Gastrocnemius medialis (tissue), 3 donors: ENCODE measurements around a stretch of chr10.

DNA sequence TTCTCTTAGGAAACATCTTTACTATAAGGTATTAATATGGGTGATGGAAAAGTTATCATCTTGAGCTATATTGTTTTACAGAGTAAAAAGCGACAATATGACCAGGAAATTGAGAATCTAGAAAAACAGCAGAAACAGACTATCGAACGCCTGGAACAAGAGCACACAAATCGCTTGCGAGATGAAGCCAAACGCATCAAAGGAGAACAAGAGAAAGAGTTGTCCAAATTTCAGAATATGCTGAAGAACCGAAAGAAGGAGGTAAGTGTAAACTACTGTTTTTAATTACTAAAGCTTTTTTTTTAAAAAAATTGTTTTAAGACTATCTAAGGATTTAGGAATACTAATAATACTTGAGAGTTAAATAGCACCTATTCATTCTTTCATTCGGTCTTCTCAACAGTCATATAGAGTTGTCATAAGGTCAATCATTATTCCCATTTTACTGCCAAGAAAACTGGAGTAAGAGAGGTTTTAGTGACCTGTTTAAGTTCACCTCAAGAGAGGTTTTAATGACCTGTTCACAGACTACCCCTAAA lies 41.2 kb downstream of the SLK start:
- PRO-cap, result no peak
- RAMPAGE, long total RNA, 3 experiments, result no peak in any of the 3 experiments

GRCh38 chr10:104017928-104018451 lies 51.0 kb downstream of the SLK start:
- PRO-cap, result no peak
- RAMPAGE, long total RNA, 3 experiments, result no peak in any of the 3 experiments

DNA sequence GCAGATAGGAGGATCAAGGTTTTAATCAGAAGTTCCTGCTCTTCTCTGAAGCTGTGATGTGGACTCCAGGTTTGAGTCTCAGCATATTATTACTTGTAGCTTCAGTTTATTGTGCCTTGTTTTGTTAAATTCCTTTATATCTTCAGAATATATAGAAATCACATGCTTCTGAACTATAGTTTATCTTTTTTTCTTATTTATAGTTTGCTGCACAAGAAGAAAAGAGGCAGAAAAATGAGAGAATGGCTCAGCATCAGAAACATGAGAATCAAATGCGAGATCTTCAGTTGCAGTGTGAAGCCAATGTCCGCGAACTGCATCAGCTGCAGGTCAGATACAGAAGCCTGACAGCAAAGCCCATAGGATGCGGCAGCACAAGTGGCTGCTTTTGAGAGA lies 53.3 kb downstream of the SLK start:
- PRO-cap, result no peak
- RAMPAGE, long total RNA, 3 experiments, result no peak in any of the 3 experiments

DNA sequence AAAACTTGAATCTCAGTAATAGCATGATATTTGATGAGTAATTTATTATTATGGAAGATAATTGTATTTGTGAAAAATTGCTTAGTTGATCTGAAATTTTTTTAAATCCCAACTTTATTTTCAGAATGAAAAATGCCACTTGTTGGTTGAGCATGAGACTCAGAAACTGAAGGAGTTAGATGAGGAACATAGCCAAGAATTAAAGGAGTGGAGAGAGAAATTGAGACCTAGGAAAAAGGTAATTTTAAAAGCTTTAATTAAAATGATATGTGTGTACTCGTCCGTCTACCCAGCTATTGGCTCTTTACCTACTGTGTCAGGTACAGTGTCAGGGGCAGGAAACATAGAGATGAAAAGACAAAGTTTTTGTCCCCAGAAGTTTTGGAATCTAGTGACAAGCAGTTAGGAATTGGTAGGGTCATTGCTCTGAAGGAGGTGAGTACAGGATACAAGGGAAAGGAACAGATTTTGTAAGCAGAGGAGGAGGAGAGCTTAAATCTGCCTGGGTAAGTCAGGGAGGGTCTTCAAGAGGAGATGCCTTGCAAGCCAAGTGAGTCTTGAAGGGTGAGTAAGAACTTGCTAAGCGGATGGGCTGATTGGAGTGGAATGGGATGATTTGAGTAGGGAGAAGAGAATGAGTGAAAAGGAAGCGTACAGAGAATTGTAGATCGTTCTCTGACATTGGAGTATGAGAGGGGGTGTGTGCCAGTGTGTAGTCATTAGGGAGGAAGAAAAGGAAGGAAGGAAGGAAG lies 54.7 kb downstream of the SLK start:
- PRO-cap, result no peak
- RAMPAGE, long total RNA, 3 experiments, result no peak in any of the 3 experiments

GRCh38 chr10:104036737-104037118 lies 49.0 kb downstream of the COL17A1 start:
- PRO-cap, result unidirectional peak, minus-strand start at chr10:104036949
- RAMPAGE, long total RNA, 3 experiments, result no peak in any of the 3 experiments

- PRO-cap, result no peak
- RAMPAGE, long total RNA, 3 experiments, result no peak in any of the 3 experiments
Observed at GRCh38 chr10:104064269-104064701, 21.4 kb downstream of the COL17A1 start.

DNA sequence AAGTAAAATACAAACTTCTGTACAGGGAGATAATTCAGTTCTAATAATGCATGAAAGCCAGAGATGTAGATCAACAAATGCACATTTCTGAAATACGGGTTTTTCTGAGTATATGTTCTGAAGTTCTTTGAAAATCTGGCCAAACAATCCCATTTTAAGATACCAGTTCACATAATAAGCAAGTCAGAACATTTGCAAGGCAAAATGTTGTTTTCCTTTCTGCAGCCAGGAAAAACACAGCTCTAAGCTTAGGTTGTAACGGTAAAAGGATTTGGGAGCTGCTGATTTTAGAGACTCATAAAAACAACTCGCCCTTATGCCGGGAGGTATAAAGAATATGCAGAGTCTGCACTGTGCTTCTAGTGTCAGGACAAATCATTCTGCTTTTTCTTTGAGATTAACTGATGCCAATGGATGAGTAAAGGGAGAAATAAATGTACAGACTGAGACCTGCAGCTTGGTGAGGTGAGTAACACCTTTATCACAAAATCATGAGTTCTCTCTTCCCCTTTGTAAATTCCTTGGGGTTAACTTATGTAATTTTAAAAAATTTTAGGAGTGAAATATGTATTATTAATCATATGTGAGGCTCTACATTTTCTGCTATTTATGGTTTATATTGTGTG lies 2.0 kb upstream of the SFR1 start:
- PRO-cap, result no peak
- RAMPAGE, long total RNA, 3 experiments, result no peak in any of the 3 experiments

- PRO-cap, result no peak
- RAMPAGE, long total RNA, 3 experiments, result no peak in any of the 3 experiments
Observed at GRCh38 chr10:104268101-104268329, 969 bp upstream of the GSTO2 start.

GRCh38 chr10:104327114-104327863 lies 11.0 kb downstream of the ITPRIP start:
- PRO-cap, result no peak
- RAMPAGE, long total RNA, 3 experiments, result no peak in any of the 3 experiments

- PRO-cap, result unidirectional peak, plus-strand start at chr10:104327945
- RAMPAGE, long total RNA, 3 experiments, result no peak in any of the 3 experiments
Observed at GRCh38 chr10:104327864-104328051, 10.5 kb downstream of the ITPRIP start.

DNA sequence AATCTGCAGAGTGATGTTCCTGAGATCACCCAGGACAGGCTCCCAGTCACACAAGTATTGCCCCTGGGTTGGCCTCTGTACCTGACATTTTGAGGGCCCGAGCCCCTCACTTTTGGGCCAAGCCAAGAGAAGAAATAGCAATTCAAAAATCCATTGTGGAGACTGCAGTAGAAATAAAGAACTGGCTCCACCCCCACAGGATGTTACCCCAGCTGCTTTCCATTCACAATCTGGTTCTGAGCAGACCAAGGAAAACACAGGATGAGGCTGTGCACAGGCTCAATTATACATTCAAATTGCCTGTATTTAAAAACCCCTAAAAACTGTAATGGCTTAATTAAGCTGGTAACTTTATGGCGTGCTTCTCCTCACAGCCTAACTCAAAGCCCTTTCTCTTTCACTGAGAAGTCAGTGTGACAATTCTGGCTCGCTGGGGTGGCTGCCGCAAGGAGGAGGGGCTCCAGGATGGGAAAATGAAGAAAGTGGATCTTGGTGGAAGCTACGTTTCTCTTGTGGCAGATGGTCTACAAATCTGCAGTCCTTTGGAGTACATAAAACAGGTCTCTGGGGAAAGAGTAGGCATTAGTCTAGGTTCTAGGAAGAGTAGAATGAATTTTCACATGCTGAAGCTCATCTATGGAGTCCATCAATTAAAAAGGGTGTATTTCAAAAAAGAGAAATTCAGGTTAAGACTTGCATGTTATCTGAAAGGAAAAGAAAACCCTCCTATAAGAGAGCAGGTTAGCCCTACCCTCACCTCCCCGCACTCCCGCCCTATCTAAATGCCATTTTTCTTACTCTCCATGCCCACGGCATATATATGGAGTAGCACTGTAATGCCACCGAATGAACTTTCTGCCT lies 1191.0 kb downstream of the SORCS1 start:
- PRO-cap, result no peak
- RAMPAGE, long total RNA, 3 experiments, result no peak in any of the 3 experiments

- PRO-cap, result no peak
- RAMPAGE, long total RNA, 3 experiments, result no peak in any of the 3 experiments
Observed at GRCh38 chr10:106010954-106011702, 1153.4 kb downstream of the SORCS1 start.

DNA sequence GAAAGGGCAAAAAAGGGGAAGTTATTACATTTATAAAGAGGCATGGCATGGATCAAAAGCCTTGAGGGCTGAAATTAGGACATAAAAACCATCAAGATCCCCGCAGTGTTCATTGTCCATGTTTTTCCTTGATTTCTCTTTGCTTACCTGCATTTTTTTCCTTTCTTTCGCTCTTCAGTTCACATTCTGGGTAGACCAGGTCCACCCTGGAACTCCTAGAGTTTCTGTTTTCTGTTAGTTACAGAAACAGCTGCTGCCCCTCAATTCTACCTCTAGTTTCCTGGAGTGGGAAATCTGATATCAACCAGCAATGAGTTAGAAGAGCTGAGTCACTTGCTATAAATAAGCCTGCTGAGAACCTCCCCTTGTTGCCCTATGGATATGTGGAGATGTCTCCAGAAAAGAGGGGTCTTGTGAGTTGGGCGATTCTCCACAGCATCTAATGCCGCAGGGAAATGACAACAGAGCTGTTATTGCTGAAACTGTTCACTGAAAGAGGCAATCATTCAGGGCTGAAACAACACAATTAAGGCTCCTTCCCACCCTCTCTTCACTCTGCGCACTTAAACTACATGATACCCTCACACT lies 132.2 kb downstream of the SORCS1 start:
- PRO-cap, result no peak
- RAMPAGE, long total RNA, 3 experiments, result no peak in any of the 3 experiments

- PRO-cap, result no peak
- RAMPAGE, long total RNA, 3 experiments, result no peak in any of the 3 experiments
Observed at GRCh38 chr10:107162922-107163515, 1.5 kb downstream of the SORCS1 start.

DNA sequence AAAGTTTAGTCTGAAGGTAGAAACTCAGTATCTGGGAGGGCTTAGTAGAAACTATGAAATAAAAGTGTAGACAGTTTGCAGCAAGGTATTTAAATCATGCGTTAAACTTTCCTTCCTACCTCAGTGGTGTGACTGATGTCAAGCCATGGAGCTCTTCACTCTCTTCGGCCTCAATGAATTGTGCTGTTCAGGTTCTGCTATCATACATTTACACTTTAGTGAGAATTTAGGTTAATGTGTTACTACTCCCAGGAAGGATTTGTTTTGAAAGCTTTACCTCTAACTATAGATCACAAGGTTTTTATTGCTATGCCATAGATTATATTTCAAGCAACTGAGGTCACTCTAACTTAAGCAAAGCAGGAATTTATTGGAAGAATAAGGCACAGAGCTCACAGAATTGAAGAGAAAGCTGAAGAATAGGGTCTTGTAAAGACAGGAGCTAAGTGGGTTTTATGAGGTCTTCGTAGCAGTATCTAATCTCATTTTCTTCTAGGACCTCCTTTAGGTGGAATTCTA lies 11.0 kb upstream of the ADD3 start:
- PRO-cap, result no peak
- RAMPAGE, long total RNA, 3 experiments, result no peak in any of the 3 experiments

- PRO-cap, result no peak
- RAMPAGE, long total RNA, 3 experiments, result no peak in any of the 3 experiments
Observed at GRCh38 chr10:110067906-110068448, 60.2 kb downstream of the ADD3 start.

DNA sequence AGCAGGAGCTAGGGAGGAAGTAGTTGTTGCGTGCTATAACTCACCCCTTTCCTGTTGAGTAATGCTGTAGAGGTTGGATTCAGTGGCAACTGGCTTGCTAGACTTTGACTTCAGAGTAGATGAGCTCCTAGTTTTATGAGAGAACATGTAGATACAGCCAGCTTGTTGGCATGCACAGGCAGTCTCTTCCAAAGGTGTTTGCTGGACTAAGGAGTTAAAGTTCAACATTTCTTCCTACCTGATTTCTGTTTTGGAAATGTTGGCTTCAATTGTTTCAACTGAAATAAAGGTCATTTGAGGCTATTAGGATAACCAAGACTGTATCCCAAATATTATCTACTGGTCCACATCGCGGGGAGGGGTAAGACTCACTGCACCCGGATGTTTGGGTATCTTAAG lies 66.1 kb upstream of the MXI1 start:
- PRO-cap, result no peak
- RAMPAGE, long total RNA, 3 experiments, result no peak in any of the 3 experiments

DNA sequence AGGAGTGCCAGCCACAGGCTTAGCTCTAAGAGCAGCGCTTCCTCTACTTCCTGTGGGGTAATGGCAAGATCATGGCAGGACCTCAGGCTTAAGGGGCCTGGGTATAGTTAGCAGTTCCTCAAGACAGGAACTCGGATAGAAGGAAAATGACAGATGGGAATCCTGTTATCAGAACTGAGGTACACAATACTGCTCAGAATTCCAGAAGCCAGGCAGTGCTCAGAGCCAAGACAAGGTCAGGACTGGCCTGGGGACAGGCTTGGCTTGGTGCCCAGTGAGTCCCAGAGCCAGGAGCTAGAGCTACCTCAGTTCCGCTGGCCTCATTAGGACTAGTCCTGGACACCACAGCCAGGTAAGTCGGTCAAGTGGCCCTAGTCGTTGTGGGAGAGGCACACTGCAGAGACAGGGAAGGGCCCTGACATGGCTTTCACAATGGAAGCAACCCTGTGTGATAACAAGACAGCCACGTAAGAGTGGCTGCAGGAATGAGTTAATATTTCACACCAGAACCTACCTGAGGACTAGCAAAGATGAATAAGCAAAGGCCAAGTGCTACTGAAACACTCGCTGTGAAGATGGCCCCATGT lies 65.2 kb upstream of the MXI1 start:
- PRO-cap, result no peak
- RAMPAGE, long total RNA, 3 experiments, result no peak in any of the 3 experiments

GRCh38 chr10:110210516-110211089 lies 3.2 kb downstream of the MXI1 start:
- PRO-cap, result bidirectional peak, plus-strand start at chr10:110210934, minus-strand start at chr10:110210776
- RAMPAGE, long total RNA, 3 experiments, result no peak in any of the 3 experiments

DNA sequence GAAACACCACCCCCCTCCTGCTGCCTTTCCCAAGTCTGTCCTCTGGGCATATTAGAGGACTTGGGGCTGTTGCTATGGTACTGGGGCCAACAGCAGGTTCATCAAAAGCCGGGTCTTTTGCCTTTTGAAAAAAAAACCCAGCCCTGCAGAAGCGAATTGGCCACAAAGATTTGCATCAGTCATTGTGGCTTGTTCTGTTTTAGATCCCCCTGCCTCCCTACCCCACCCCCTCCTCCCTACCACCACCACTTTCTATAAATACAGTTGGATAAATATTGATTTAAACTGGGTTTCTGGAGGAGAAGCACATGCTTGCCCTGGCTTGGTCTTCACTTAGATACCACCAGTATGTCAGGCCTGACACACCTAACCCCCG lies 7.0 kb downstream of the MXI1 start:
- PRO-cap, result no peak
- RAMPAGE, long total RNA, 3 experiments, result no peak in any of the 3 experiments